Epithelial cell of prostate (primary cell): ENCODE measurements around a stretch of chr5.

GRCh38 chr5:6745803-6746539 lies 32.7 kb downstream of the TENT4A start:
- RRBS = no CpG with 5 or more reads among the region's 19 CpGs

GRCh38 chr5:6827815-6828347 lies 114.6 kb downstream of the TENT4A start:
- RRBS = no CpG with 5 or more reads among the region's 7 CpGs

GRCh38 chr5:6965983-6966515 lies 252.8 kb downstream of the TENT4A start:
- RRBS = no CpG with 5 or more reads among the region's 19 CpGs

- RRBS = no CpG with 5 or more reads among the region's 11 CpGs
Observed at GRCh38 chr5:7397024-7397590, 1.2 kb downstream of the ADCY2 start.

GRCh38 chr5:7850203-7850650 lies 706 bp downstream of the CFAP90 start:
- RRBS = no CpG with 5 or more reads among the region's 21 CpGs

GRCh38 chr5:9544241-9545550 lies 1.2 kb downstream of the SEMA5A start:
- RRBS = under 1% methylated on average over 29 of the region's 95 CpGs

- RRBS = no CpG with 5 or more reads among the region's 8 CpGs
Observed at GRCh38 chr5:10016412-10016887, 233.2 kb downstream of the ATPSCKMT start.

DNA sequence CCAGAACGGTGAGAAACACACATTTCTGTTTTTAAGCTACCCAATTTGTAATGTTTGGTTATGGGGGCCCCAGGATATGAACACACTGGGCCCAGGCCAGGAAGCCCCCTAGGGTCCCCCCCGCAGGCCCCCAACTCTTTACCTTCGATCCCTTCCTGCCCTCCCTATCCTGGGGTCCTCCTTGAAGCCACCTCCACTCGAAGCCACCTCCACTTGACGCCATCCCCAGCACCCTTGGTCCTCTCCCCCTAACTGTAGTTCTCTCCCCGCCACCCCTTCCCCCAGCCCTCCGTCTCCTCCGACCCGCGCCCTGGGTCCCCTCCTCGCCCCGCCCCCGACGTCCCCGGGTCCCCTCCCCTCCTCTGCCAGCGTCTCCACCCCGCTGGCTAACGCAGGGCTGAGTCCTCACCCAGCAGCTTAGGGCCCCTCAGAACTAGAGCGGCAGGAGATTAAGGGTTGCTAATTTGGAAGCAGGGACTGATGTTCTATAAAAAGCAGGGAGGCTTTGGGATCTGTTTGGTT lies 30.7 kb upstream of the ANKRD33B start:
- RRBS = no CpG with 5 or more reads among the region's 19 CpGs

DNA sequence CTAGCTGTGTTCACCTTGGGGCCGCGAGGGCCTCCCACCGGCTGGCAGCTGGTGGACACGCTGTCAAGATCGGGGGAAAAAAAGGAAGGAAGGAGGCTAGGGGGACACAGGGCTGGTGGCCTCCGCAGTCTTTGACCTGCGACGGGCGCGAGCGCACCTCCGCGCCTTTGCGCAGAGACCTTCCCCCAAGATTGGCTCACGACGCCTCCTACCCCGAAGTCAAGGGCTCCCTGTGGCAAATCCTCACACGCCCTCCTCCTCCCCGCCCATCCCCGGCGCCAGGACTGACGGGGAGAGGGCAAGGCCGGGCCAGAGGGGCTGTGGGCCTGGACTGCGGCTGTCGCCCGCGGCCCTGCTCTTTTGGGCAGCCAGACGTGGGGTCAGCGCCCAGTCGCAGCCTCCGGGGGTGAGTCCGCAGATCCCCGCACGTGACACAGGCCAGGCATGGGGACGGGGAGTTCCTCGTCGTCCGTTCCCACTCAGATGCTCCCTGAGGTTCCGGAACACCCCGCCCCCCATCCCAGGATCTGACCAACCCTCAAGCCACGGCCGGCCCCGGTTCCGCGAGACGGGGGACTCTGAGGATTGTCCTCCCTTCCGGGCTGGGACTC lies 721 bp upstream of the ANKRD33B start:
- RRBS = 3% methylated on average over 16 of the region's 47 CpGs

DNA sequence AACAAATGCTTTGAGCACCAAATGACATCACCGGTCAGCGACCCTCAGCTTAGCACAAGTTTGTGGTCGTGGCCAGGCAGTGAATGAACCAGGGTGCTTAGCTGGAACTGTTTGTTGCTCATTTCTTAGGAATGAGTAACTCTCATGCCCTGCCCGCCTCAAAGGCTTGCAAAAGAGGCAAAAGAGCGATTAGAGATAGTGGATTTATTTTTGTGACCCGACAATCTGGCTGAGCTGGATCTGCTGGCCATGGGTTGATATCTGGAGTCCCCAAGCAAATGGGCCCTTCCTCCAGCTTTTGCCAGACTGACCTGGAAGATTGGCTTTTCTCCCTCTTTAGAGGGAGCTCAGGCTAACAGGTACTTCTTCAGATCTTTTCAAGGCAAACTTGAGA lies 58.8 kb downstream of the DAP start:
- RRBS = no CpG with 5 or more reads among the region's 6 CpGs

DNA sequence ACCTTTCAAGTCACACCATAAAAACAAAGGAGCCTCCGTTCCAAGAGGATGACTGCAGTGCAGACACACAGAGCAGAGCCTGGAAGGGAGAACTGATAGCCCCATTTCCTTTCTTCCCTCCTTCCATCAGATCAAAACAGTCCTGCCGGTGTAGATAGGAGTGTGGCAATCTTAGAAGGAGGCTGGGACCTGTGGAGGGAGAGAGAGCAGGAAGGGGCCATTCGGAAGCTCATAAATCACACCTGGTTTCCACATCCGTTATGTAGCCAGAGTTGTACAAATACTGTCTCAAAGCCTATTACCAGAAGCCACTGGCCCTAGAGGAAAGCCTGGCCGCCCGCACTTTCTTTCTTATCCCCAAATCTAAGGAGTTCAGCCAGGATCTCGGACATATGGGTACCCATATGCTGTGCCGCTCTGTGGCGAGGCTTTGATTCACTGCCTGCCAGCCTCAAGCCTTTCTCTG lies 26.9 kb downstream of the DAP start:
- RRBS = no CpG with 5 or more reads among the region's 9 CpGs

- RRBS = no CpG with 5 or more reads among the region's 7 CpGs
Observed at GRCh38 chr5:10758860-10759390, 2.1 kb downstream of the DAP start.

DNA sequence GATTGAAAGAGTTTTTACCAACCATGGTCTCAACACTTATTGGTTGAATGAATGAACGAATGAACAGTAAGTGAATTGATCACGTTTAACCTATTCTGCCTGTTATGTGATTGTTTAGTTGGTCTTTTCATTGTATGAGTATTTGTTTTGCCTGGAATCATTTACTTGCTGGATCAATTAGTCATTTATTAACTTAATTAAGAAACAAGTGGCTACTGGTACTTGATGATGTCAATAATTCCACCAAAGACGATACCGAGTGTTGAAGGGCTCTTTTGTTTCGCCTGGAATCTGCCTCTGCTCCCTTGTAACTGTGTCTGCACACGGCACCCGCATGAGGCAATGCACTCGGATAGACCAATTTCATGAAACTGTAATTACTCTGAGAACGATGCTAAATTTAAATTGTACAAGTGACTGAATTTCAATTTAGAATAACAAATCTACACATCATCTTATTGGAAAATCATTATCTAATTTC lies 143.4 kb downstream of the CTNND2 start:
- RRBS = no CpG with 5 or more reads among the region's 9 CpGs

DNA sequence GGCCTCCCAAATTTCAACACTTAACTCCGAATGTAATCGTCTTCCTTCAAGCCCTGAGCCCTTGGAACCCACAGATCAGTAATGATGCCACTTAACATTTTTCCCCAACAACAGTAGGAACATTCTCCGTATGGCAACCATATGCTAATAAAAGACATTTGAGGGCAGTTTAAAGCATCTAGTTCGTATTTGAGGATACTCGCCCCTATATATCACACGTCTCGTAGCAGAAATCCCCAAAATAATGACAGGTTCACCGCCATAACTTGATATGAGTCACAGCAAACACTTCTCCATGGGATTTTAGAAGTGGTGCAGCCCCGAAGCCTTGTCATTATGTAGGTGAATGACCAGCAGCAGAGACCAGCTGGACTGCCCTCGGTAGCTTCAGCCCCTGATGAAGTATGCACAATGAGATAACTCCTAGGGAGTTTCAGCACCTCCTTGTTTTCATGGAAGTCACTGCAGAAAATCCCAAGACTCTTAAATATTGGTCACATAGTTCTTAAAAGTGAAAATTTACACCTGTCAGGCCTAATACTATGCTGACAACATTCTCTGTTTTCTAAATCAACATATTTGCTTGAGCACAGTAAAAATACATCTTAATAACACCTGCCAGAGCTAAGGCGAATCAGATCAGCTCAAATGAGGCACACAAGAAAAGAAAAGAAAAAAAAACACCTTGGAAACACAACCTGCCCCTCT lies 2.0 kb downstream of the CTNND2 start:
- RRBS = no CpG with 5 or more reads among the region's 11 CpGs

DNA sequence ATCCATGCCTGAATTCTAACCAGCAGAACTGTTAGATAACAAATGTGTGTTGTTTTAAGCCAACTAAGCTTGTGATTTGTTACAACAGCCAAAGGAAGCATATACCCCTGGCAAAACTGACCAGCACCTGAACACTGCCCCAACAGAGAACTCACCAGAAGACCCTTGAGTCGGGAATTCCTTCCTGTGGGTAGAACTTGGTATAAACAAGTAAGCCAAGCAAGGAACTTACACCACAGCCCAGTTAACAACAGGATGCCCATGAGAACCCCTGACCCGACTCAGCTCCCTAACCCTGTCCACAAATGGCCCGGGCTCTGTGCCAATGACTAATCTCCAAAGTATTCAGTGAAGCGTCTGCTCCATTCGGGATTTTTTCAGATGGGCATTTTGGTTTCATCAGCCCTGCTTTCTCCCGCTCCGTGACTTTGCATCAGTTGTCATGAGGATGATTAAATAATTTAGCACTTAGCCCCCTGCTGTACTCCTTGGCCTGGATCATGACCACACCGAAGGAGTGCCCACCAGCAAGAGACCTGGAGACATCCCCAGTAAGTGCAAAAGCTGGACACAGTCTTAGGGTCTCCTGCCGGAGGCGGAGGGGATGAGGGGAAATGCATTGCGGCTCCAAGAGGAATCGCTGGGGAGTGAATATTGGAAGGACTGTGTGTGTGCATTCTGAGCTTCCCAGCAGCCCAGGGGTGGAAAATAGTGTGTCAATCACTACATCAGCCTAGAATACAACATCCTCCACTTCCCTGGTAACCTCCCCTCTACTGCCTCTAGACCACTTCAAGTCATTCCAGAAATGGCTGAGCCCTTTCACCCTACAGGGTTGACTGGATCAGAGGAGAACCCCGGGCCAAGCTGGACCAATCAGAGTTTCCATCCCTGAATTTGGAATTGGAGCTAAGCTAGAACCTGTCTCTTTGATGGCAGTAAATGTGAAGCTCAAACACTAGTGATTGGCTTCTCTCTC lies 41.4 kb upstream of the DNAH5 start:
- RRBS = no CpG with 5 or more reads among the region's 13 CpGs

GRCh38 chr5:14036535-14037376 lies 92.3 kb upstream of the DNAH5 start:
- RRBS = no CpG with 5 or more reads among the region's 11 CpGs

GRCh38 chr5:14108106-14108922 lies 34.8 kb upstream of the TRIO start:
- RRBS = no CpG with 5 or more reads among the region's 22 CpGs

DNA sequence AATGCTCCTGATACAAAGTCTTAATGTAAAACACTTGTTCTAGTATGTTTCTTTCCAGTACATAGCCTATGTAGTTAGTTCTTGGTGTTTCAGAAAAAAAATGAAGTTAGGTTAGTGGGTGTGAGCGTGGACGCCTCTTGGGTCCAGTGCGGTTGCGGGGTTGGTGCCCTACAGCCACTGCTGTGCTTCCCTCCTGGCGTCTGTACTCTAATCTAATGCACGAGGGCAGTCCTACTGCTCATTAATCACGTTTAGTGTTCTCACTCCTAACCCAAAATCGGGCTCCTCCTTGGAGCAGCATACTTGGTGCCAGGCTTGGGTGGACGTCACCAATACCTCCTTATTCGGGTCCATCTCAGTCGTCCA lies 41.5 kb downstream of the TRIO start:
- RRBS = no CpG with 5 or more reads among the region's 11 CpGs

GRCh38 chr5:14208930-14209573 lies 65.9 kb downstream of the TRIO start:
- RRBS = no CpG with 5 or more reads among the region's 10 CpGs